NCI-H460 (cell line): ENCODE results near the genes PGAM1, MORN4 and LOXL4.

RAMPAGE:
- cytosol, long total RNA: no peak
- long total RNA: no peak
- nucleus, long total RNA: no peak
Observed at GRCh38 chr10:96832717-96833497, 809 bp downstream of the LCOR start.

RAMPAGE:
- cytosol, long total RNA: no peak
- long total RNA: no peak
- nucleus, long total RNA: no peak
Observed at GRCh38 chr10:96957880-96958758, 126.0 kb downstream of the LCOR start.

RAMPAGE:
- cytosol, long total RNA: no peak
- long total RNA: no peak
- nucleus, long total RNA: no peak
Observed at GRCh38 chr10:97020666-97021437, 164.9 kb downstream of the SLIT1 start.

RAMPAGE:
- cytosol, long total RNA: no peak
- long total RNA: no peak
- nucleus, long total RNA: no peak
Observed at GRCh38 chr10:97196141-97197035, 10.6 kb upstream of the SLIT1 start.

RAMPAGE:
- cytosol, long total RNA: no peak
- long total RNA: no peak
- nucleus, long total RNA: no peak
Observed at GRCh38 chr10:97255951-97256337, 36.5 kb downstream of the ARHGAP19 start.

DNA sequence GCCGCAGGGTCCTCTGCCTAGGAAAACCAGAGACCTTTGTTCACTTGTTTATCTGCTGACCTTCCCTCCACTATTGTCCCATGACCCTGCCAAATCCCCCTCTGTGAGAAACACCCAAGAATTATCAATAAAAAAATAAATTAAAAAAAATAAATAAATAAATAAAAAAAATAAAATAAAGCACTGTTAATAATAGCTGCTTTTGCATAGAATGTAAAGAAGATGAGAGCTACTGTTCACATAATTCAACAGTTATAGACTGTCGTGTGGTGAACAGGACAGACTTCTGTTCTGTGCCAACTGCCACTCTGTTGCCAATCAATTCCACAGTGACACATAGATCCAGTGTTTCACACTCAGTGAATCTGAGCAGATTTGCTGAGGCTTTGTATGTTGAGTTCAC lies 15.0 kb downstream of the ARHGAP19 start:
RAMPAGE:
- cytosol, long total RNA: no peak
- long total RNA: no peak
- nucleus, long total RNA: no peak

DNA sequence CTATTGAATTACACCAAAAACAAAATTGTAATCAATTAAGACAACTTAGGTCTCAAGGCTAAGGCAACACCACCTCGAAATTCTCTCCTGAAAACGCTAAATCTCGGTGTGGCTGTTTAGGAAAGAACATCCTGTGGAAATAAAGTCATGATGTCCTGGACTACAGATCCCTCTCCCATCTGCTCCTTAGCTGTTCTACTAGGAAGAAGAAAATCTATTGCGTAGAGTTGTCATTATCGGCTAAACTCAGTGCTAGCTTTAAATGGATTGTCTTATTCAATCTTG lies 720 bp downstream of the ARHGAP19 start:
RAMPAGE:
- cytosol, long total RNA: no peak
- long total RNA: no peak
- nucleus, long total RNA: no peak

GRCh38 chr10:97407195-97407917 lies 6.2 kb upstream of the RRP12 start:
RAMPAGE:
- cytosol, long total RNA: no peak
- long total RNA: no peak
- nucleus, long total RNA: no peak

RAMPAGE:
- cytosol, long total RNA: no peak
- long total RNA: no peak
- nucleus, long total RNA: no peak
Observed at GRCh38 chr10:97413681-97414487, 12.1 kb upstream of the PGAM1 start.

RAMPAGE:
- cytosol, long total RNA: start-site peak on the plus strand at chr10:97426167-97426283, 2,394 and 2,811 reads in 2 replicates
- long total RNA: start-site peak on the plus strand at chr10:97426167-97426283, 141 and 781 reads in 2 replicates
- nucleus, long total RNA: start-site peak on the plus strand at chr10:97426203-97426283, 940 and 235 reads in 2 replicates
Observed at GRCh38 chr10:97425693-97426787, at the start of gene PGAM1. Gene PGAM1 (plus strand): TSS chr10:97426191.

GRCh38 chr10:97427478-97428235 lies 1.7 kb downstream of the PGAM1 start:
RAMPAGE:
- cytosol, long total RNA: no peak
- long total RNA: no peak
- nucleus, long total RNA: no peak

GRCh38 chr10:97446303-97446641 lies 297 bp downstream of the ZDHHC16 start:
RAMPAGE:
- cytosol, long total RNA: no peak
- long total RNA: no peak
- nucleus, long total RNA: no peak

DNA sequence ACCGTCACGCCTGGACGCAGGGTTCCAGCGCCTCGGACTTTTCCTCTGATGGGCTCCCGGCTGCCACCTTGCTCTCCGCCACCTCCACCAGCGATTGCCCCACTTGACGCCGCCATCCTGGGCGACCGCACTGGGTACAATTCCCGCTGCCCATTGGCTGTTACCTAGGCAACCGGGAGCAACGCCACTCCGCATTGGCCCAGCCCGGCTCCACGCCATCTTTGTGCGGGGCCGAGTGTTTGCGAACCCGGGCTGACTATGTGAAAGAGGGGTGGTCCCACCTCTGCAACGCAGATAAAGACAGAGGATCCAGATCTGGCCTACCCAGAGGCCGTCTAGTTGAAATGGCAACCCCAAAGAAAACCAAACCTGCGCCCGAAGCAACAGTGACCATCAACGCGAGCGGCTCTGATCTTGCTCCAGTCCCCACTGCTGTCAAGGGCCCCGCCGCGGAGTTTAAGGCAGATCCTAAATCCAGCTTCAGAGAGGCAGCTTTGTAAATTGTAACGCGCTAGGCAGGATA lies at the start of gene MORN4:
MORN4 (minus strand) TSS at position 132 of the 523 bp plus-strand sequence.
RAMPAGE:
- cytosol, long total RNA: start-site peak on the minus strand centred at position 131 of the sequence, 16 bp wide, 24 and 22 reads in 2 replicates
- long total RNA: start-site peak on the minus strand centred at position 131 of the sequence, 16 bp wide, 27 and 70 reads in 2 replicates
- nucleus, long total RNA: start-site peak on the minus strand centred at position 111 of the sequence, 56 bp wide, 72 and 28 reads in 2 replicates

RAMPAGE:
- cytosol, long total RNA: no peak
- long total RNA: no peak
- nucleus, long total RNA: no peak
Observed at GRCh38 chr10:97633892-97634247, 570 bp upstream of the MORN4 start.

GRCh38 chr10:97781783-97782327 lies 10.1 kb upstream of the SFRP5 start:
RAMPAGE:
- cytosol, long total RNA: no peak
- long total RNA: no peak
- nucleus, long total RNA: no peak

GRCh38 chr10:97848939-97849430 lies 658 bp upstream of the GOLGA7B start:
RAMPAGE:
- cytosol, long total RNA: no peak
- long total RNA: no peak
- nucleus, long total RNA: no peak

GRCh38 chr10:97889505-97889921 lies 39.9 kb downstream of the GOLGA7B start:
RAMPAGE:
- cytosol, long total RNA: no peak
- long total RNA: no peak
- nucleus, long total RNA: no peak

RAMPAGE:
- cytosol, long total RNA: no peak
- long total RNA: no peak
- nucleus, long total RNA: no peak
Observed at GRCh38 chr10:97895772-97896130, 46.1 kb downstream of the GOLGA7B start.

RAMPAGE:
- cytosol, long total RNA: no peak
- long total RNA: no peak
- nucleus, long total RNA: no peak
Observed at GRCh38 chr10:98152933-98153445, 18.5 kb downstream of the R3HCC1L start.

DNA sequence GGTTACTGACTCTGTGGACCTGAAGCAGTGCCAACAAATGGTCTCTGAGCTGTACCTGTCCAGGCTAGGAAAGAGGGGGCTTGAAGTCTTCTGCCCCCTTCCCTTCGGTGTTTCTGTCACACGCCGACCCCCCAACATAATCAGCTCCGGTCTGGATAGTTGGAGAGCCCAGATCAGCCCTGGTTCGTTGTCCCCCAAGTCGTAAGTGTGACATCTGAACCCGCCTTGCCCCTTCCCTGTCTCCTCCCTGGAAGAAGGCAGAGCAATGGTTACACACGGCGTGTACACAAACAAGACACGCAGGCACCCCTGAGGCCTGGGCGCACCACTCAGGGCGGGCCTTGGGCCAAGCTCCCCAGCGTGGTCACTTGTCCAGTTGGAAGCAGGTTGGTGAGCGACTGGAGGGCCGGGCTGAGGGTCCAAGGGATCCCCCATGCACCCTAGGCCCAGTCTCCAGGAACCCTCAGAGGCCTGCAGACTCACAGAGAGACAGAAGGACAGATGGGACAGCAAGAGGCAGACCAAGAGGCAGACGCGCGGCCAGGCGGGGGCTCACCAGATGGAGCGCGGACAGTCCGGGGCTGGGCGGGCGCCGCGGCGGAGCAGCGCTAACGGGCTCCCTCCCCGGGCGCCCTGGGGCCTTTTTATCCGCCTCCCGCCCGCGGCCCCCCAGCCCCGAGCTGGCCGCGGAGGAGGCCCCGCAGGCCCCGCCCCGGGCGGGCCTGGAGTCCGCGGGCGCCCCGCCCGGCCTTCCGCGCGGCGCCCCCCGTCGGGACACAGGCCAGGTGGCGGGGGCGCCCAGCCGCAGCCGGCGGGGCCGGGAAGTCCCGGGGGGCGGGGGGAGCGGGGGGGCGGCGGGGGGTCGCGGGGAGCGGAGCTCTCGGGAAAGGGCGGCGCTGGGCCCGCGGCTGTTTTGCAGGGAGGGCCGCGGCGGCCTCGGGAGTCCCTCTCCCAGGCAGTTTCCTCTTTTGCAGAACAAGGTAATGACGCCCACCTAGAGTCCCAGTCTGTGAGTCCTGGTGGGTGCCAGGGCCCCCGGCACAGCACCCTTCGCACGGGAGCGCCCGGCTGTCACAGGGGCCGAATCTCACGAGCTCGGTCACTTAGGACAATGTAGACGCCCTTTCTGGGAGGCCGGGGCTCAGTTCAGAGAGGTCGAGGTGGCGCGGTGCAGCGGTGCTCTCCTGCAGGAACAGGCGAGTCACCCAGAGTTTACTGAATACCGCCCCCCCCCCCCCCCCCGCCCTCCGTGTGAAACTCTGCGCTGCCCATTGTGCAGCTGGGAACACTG lies at the start of gene LOXL4:
LOXL4 (minus strand) TSS at position 619 of the 1,291 bp plus-strand sequence.
RAMPAGE:
- cytosol, long total RNA: no peak
- long total RNA: no peak
- nucleus, long total RNA: no peak